NCI-H460 (cell line): ENCODE data around the gene EGR2.

RAMPAGE:
- cytosol, long total RNA, result no peak
- long total RNA, result no peak
- nucleus, long total RNA, result no peak
Observed at GRCh38 chr10:62239870-62240338, 28.7 kb downstream of the RTKN2 start.

RAMPAGE:
- cytosol, long total RNA, result no peak
- long total RNA, result no peak
- nucleus, long total RNA, result no peak
Observed at GRCh38 chr10:62258945-62259279, 9.7 kb downstream of the RTKN2 start.

DNA sequence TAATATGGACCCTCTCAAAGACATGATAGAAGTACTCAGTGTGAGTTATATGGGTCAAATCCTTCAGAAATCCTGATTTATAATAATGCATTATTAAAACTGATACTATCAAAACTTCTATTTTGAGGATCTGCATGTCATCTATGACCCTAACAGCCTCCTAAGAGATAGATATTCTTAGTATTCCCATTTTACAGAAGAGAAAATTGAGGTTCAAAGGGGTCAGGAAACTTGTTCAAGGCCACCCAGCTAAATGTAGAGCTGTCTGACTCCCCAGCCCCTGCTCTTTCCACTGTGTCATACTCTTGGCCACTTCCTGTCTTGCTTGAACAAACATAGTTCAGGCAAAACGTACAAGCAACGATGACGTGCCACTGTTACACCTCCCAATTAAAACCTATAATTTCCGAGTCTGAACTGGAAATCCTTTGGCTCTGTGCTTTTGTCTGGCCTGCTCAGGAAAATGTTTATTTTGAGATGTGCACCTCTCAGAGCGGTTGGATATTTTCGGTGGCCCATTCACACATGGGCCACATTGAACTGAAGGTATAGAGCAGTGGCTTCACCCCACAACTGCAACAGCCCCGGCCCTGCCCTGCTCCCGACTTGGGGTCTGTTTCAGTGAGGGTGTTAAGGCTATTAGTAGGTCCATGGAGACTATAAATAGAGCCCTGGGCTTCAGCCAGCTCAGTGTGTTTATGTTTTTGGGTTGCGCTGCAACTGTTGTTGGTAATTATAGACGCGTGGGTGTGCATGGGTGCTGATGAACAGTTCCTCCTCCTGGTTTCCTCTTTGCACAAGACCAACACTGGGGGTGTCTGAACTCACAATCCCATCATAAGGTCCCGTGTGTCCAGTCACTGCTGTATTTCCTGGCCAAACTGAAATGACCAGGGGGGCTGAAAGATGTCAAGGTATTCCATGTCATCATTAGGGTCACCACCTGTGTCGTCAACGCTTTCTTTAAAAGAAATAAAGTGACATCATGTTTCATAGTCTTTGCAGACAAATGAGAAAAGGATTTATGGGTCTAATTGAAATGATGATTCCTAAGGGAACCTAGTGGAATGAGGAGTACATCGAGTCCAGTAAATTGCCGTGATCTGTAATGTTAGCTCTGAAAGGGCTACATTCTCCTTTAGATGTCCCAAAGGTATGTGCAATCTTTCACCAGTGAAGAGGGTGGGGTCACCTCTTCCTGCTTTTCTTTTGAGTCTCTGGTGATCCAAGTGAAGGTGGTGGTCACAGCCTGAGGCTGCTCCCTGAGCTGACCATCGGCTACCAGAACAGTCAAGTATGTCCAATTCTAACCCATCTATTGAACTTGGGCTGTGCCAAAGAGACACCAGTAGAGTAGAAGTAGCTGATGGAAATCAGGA lies 172.1 kb upstream of the ADO start:
RAMPAGE:
- cytosol, long total RNA, result no peak
- long total RNA, result no peak
- nucleus, long total RNA, result no peak

DNA sequence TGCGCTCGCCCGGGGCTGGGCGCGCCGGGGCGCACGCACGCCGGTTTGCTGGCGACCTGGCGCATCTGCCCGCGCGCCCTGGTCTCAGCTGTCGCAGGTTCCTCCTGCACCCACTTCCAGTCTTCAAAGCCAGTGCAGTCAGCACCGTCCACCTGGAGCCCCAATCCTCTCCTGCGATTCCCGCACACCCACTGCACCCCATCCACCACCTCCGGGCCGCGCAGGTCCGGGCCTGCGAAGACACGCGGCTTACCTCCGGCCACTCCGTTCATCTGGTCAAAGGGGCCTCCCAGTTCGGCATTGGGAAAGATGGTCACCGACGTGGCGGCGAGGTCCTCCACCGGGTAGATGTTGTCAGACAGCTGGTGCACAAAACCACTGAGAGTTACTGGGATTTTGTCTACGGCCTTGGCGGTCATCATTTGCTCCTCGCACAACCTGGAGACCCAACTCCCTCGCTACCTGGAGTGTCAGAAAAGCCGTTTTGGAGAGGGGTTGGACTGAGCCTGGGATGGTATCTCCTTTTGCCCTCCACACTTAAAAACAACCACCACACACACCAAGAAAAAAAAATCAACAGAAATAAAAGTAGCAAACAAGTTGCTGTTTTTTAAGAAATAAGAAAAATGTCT lies 442 bp downstream of the EGR2 start:
RAMPAGE:
- cytosol, long total RNA, result no peak
- long total RNA, result no peak
- nucleus, long total RNA, result no peak

DNA sequence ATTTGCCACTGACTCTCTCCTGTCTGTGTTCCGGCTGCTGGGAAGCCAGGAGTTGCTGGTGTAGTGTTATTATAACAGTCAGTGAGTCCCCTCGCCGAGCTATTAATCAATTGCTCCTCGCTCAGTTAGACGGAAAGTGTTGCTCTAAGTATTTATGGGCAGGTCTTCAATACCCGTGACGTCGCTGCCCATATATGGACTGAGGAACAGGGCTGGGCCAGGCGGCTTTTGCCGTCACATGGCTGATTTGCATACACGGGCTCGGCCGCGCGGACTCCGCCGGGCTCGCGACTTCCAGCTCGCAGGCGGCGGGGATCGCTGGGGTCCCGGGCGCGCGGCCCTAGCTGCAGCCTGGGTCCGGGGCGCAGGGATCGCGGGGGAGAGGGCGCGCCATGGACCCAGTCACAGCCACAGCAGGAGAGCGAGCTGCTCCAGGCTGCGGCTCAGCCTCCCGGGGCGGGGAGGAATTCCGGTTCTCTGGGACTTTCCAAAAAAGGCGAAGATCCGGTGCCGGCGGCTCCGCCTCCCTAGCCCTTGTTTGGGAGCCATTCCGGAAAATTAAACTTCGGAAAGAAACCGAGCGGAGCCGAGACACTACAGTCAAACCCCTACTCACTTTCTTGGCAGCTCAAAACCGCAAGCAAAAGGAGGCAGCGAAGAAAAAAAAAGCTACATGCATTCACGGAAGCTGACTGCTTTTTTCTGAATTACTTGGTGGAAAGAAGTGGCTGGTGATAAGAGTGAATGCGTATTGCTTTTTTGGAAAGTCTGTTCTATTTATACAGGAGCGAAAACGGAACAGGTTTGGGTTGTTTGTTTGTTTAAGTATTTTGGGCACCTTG lies at the start of gene EGR2:
TSS of gene EGR2 (minus strand) at position 127 of the 842 bp plus-strand sequence.
RAMPAGE:
- cytosol, long total RNA, result no peak
- long total RNA, result no peak
- nucleus, long total RNA, result no peak

RAMPAGE:
- cytosol, long total RNA, result no peak
- long total RNA, result no peak
- nucleus, long total RNA, result no peak
Observed at GRCh38 chr10:63213517-63214174, 80.5 kb downstream of the NRBF2 start.

GRCh38 chr10:63223945-63224710 lies 91.0 kb downstream of the NRBF2 start:
RAMPAGE:
- cytosol, long total RNA, result no peak
- long total RNA, result no peak
- nucleus, long total RNA, result no peak

DNA sequence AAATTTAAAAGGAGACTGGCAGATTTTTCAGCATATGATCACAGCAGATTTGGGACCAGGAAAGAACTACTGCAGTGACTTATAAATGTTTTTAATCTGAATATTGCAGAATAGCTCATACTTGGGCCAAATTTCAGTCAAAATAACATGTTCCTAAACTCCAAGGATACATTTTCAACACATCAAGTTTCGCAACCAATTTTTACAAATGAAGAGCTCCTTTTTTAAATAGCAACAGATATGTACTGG lies 122.9 kb downstream of the NRBF2 start:
RAMPAGE:
- cytosol, long total RNA, result no peak
- long total RNA, result no peak
- nucleus, long total RNA, result no peak

DNA sequence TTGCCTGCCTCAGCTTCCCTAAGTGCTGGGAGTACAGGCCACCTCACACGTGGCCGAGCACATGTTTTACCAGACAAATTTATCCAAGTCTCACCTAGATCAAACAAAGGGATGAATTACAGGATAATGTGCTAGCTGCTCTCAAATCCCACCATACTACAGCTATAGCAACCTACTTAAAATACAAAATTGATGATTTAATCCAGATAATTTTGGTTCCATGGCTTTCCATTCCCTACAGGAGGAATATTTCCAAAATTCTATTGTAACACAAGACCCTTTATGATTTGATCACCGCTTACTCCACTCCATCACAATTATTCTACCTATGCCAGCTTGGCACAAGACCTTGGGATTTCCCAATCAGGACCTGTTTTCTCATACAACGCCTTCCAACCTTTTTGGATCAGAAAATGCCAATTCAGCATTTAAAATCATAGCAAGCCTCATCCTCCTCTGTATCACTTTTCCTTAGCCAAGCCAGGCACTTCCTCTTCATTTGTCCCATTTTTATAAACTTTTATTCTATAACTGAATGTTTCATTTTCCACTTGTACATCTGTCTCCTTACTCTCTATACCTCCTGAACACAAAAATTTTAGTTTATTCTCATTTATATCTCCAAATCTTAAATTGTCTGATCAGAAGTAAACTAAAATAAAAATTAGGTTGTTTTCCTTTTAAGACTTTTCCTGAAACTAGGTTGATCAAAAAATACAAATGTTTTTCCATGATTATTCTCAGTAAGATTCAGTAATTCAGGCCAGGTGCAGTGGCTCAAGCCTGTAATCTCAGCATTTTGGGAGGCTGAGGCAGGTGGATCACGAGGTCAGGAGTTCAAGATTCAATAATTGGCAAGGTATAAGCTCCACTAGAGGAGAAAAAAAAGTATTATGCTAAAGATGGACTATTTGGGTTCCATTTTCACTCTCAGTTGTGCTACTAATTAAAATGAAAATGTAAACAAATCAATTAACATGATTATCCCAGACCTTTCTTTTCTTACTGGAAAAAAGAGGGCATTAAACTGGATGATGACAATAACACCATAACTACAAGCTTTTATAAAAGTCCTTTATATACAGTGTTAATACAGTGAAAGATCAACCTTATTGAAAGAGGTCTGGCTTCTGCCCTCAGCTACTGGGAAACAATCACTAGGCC lies 100.7 kb downstream of the JMJD1C start:
RAMPAGE:
- cytosol, long total RNA, result no peak
- long total RNA, result no peak
- nucleus, long total RNA, result no peak

DNA sequence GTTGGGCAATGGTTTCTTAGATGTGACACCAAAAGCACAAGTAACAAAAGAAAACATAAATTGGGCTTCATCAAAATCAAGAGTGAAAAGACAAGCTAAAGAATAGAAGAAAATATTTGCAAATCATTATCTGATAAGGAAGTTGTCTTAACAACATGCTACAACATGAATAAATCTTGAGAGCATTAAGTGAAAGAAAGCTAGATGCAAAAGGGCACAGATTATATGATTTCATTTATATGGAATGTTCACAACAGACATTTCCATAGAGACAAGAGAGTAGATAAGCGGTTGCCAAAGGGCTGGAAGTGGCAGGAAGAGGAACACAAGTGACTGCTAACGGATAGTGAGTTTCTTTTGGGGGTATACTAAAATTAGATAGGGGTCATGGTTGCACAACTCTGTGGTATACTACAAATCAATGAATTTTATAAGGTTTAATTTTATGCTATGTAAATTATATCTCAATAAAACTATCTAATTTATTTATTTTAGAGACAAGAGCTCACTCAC lies 35.4 kb downstream of the JMJD1C start:
RAMPAGE:
- cytosol, long total RNA, result no peak
- long total RNA, result no peak
- nucleus, long total RNA, result no peak

DNA sequence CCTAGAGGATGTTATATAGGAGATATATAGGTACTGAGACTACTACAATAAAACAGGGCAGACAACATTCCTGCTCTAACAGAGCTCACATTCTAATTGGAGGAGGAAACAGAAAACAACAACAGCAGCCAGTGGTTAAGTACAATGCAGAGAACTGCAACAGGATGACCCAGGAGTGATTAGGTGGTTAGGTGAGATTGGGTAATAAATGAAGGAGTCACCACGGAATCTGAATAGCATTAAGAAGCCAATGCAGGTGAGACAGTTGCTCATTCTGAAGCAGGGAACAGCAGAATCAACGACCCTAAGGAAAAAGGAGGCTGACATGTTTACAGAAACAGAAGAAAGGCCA lies 17.0 kb upstream of the REEP3 start:
RAMPAGE:
- cytosol, long total RNA, result no peak
- long total RNA, result no peak
- nucleus, long total RNA, result no peak

DNA sequence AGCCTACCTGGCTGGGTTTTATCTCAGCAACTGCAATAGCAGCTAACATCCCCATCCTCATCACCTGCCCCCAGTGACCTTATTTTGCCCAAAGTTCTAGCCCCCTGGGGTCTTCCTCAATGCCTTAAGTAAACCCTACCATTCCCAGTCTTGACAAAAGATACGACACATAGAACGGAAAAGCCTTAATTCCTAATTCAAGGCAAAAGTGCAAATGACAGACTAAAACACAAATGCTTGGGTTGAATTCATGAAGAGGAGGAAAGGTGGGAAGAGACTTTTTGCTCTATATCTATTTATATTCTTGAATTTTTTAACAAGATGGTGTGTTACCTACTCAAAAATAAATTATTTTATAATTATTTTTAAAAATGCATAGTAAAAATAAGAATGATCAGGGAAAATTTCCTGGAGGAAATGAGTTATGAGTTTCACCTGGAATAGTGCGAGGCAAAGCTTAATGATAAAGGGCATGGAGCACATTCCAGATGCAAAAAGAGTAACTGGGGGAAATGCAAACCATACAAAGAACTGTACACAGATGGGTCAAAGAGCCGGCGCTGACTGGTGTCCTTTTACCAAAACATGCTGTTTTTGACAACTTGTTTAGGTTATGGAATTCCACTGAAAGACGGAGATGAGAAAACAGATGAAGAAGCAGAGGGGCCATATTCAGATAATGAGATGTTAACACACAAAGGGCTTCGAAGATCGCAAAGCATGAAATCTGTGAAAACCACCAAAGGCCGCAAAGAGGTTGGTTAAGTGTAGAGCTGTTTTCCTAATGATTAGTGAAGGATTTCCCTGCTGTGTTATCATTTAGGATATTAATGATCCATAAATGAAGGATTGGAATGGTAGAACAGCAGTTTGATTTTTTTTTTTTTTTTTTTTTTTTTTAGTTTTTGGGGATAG lies 98.1 kb downstream of the REEP3 start:
RAMPAGE:
- cytosol, long total RNA, result no peak
- long total RNA, result no peak
- nucleus, long total RNA, result no peak

RAMPAGE:
- cytosol, long total RNA, result no peak
- long total RNA, result no peak
- nucleus, long total RNA, result no peak
Observed at GRCh38 chr10:63664556-63664894, 143.3 kb downstream of the REEP3 start.

GRCh38 chr10:63702958-63703528 lies 181.8 kb downstream of the REEP3 start:
RAMPAGE:
- cytosol, long total RNA, result no peak
- long total RNA, result no peak
- nucleus, long total RNA, result no peak

DNA sequence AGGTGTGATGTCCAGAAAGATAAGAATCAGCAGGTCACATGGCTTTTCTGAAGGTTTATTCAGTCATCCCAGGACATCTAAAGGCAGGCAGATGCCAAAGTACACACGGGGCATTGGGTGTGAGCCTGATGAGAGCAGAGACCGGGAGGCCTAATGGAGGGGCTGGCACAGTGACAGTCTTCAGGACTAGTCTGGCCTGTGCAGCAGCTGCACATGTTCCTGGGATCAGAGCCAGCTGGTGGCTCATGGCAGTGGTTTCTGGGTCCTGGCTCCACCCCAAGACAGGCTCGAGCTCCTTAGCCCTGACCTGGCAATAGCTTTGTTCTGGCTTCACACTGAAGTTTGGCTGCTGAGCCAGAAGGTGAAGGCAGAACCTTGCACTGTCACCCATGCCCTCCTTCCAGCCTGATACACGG lies 191.1 kb downstream of the REEP3 start:
RAMPAGE:
- cytosol, long total RNA, result no peak
- long total RNA, result no peak
- nucleus, long total RNA, result no peak

RAMPAGE:
- cytosol, long total RNA, result no peak
- long total RNA, result no peak
- nucleus, long total RNA, result no peak
Observed at GRCh38 chr10:64041009-64041613, 519.9 kb downstream of the REEP3 start.

RAMPAGE:
- cytosol, long total RNA, result no peak
- long total RNA, result no peak
- nucleus, long total RNA, result no peak
Observed at GRCh38 chr10:67230494-67231429, 304.9 kb downstream of the LRRTM3 start.

DNA sequence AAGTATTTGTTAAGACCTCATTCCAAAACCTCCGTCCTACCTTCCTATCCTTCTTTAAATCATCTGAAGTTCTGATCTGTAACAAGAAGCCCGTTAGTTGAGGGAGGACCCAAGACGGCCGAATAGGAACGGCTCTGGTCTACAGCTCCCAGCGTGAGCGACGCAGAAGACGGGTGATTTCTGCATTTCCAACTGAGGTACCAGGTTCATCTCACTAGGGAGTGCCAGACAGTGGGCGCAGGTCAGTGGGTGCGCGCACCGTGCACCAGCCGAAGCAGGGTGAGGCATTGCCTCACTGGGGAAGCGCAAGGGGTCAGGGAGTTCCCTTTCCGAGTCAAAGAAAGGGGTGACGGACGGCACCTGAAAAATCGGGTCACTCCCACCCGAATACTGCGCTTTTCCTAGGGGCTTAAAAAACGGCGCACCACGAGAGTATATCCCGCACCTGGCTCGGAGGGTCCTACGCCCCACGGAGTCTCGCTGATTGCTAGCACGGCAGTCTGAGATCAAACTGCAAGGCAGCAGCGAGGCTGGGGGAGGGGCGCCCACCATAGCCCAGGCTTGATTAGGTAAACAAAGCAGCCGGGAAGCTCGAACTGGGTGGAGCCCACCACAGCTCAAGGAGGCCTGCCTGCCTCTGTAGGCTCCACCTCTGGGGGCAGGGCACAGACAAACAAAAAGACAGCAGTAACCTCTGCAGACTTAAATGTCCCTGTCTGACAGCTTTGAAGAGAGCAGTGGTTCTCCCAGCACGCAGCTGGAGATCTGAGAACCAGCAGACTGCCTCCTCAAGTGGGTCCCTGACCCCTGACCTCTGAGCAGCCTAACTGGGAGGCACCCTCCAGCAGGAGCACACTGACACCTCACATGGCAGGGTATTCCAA lies 308.8 kb downstream of the CTNNA3 start:
RAMPAGE:
- cytosol, long total RNA, result no peak
- long total RNA, result no peak
- nucleus, long total RNA, result no peak

DNA sequence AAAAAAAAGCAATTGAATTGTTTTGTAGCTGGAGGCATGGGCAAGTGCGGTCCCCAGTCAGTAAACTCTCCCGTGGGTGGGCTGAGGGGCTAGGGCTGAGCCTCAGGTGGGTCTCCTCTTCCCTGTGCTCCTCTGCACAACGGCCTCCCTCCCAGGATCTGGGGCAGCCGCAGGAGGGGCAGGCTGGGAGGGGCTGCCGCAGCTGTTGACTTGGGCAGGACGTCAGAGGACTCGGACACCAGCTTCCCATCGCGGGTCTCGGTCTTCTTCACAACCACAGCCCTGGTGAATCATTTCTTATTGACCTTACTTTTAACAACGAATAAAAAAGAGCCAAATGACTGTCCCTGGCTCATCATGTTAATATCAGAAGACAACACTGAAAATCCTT lies 32.6 kb downstream of the CTNNA3 start:
RAMPAGE:
- cytosol, long total RNA, result no peak
- long total RNA, result no peak
- nucleus, long total RNA, result no peak

DNA sequence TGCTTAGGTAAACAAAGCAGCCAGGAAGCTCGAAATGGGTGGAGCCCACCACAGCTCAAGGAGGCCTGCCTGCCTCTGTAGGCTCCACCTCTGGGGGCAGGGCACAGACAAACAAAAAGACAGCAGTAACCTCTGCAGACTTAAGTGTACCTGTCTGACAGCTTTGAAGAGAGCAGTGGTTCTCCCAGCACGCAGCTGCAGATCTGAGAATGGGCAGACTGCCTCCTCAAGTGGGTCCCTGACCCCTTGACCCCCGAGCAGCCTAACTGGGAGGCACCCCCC lies 4.0 kb upstream of the CTNNA3 start:
RAMPAGE:
- cytosol, long total RNA, result no peak
- long total RNA, result no peak
- nucleus, long total RNA, result no peak